Skin of body (tissue), 2 donors: ENCODE measurements around the gene GPR149.

DNA sequence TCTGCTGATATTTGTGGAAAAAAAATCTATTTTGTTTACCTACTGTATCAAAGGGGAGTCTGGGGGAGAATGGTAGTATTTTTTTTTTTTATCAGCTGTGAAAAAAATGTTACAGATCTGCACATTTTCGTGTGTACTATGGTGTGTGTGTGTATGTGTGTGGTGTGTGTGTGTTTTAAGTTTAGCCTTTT, 1.9 kb downstream of the RAP2B start:
- RAMPAGE, long total RNA, result no peak

- RAMPAGE, long total RNA, result no peak
These were observed 344.6 kb downstream of the RAP2B start for GRCh38 chr3:153506544-153507181.

DNA sequence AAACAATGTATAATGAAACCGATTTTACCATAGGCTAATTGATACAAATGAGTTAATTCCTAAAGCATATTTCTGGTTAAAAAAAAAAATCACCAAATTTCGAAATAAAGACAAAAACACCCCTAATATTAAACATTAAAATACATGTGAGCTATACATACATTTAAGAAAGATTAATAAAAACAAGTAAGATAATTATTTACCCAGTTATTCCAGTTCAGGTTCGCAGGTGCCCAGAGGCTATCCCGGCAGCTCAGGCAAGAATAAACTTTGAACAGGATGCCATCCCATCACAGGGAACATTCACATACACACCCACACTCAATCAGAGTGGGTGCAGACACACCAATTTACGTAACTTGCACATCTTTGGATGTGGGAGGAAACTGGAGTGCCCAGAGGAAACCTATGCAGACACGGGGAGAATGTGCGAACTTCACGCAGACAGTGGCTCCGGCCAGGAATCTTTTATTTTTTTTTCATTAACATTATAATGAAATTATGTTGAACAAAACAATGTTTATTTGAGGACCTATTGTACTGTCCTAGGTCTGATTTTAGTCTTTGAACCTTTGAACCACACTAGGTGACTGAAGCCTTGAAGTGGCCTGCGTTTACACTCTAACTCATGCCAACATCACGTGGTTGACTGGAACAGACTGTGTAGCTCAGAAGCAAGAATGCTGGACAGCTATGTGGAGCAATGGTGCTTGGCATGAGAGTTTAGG, 391.3 kb downstream of the RAP2B start:
- RAMPAGE, long total RNA, result no peak

GRCh38 chr3:154429968-154430309, at the start of gene GPR149:
GPR149 (minus strand) TSS chr3:154430190.
- RAMPAGE, long total RNA, result no peak

GRCh38 chr3:155554970-155555628, 189.8 kb downstream of the PLCH1 start:
- RAMPAGE, long total RNA, result no peak

DNA sequence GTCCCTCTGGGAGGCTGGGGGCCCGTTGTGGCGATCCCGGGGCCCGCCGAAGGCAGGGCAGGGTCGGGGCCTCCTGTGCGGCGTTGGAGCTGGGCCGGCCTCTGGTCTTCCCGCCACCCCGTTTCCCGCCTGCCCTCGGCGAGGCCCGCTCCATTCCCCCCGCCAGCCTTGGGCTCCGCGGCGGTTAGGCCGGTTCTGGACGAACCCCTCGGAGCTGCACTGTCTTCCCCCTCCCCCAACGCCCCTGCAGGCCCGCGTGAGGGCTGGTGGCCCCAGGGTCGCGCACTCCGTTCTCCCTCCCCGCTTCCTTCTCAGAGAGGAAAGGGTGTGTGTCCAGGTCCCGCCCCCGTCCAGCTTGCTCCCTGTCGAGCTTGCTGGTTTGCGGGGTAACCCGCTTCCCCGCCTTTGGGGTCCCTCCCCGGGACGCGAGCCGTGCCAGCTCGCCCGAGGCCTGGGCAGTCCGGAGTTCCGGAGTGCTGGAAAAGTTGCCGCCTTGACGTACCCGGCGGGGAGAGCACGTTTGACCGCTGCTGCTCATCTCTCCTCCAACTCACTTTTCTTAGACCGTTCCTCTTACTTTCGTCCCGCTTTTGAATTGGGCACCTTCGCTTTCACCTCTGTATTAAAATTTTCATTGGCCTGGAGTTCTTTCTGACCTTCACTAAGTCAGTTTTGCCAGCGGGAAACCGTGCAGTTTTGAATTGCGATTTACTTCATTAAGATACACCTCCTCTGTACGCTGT, 1.0 kb downstream of the GMPS start:
- RAMPAGE, long total RNA, result no peak

DNA sequence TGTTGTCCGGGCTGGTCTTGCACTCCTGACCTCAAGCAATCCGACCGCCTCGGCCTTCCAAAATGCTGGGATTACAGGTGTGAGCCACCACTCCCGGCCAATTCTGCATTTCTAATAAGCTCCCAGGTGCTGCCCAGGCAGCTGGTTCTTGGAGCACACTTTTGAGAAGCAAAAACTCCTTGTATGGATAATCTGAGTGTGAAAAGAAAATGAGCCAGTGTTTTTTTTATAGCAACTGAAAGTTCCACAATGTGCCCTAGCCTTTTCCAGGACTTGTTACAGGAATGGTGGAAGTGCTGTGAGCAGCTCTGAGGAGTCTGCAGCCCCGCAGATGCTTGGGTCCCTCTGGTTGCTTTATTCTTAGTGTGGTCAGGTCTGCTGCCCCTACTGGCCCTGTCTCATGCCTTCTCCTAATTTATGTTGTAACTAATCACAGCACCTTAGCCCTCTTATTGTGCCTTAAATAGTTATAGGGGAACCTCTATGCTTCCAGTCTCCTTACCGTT, 13.5 kb upstream of the KCNAB1 start:
- RAMPAGE, long total RNA, result no peak

- RAMPAGE, long total RNA, result no peak
These were observed 8.7 kb upstream of the LEKR1 start for GRCh38 chr3:156817537-156817724.

- RAMPAGE, long total RNA, result no peak
These were observed 114.5 kb downstream of the CCNL1 start for GRCh38 chr3:157045281-157045948.

DNA sequence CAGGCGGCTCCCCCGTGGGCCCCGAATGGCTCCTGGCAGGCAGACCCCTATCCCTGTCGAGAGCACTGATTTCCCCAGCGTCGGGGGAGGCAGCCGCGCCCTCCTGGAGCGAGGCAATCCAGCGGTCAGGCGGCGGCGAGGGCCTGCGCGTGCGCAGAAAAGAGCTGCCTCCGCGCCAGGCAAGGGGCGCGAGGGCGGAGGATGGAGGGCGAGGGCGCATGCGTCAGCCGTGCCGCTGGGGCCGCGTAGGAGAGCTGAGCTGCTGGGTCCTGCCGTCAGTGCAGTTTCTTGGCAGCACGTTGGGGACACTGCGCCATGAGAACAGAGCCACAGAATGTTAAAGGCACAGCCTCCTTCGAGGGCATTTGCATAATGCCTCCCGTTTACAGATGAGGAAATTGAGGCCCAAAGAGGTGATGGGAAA, 70.9 kb downstream of the CCNL1 start:
- RAMPAGE, long total RNA, result no peak

DNA sequence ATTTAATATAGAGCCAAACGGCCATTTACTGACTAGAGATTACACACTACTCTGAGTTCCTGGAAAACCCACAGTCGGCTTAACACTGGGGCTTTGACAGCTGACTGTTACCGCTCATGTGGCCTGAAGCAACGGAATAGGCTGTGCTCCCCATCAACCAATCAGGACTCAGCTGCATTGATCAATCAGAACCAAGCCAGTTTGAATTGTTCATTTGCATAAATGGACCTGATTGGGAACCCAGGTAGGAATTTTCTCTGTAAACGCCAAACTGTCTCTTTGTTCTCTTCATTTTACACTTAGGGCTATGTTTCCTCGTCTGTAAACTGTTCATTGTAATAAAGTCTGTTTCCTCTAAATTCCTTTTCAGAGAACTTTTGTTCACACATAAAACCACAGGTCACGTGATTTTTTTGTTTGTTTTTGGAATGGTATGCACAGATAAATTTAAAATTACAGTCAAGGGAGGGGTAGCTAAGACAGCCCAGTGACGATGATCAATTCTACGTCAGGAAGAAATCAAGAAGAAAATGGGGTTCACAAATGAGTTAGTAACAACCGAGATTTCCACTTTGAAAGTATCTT, 40.4 kb downstream of the CCNL1 start:
- RAMPAGE, long total RNA, result no peak

GRCh38 chr3:157120122-157120396, 39.9 kb downstream of the CCNL1 start:
- RAMPAGE, long total RNA, result no peak

DNA sequence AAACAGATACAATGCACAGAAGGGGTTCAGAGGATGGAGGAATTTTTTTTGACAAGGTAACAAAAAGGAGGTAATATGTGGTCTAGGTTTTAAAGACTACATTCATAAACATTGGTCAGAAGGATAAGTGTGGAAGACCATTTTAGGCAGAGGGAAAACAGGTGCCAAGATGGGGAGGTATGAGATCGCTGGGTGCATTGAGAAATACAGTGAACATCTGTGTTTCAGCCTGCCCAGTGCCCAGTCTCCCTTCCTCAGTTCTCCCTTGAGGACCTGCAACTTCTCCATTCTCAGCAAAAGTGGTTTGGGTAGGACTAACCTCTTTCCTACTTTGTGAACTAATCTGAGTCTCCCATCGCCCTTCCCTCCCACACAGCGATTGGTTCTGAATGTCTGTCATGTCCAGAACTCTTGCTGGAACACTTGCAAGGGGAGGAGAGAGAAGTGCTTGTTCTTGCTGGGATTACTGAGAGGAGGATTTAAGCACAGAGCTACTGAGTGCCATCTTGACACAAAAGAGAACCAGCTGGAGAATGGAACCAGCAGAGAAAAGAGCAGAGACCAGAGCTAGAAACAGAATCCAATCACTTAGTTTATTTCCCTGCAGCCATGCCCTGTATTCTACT, 10.9 kb upstream of the CCNL1 start:
- RAMPAGE, long total RNA, result no peak

GRCh38 chr3:157282289-157282961, 122.5 kb upstream of the CCNL1 start:
- RAMPAGE, long total RNA, result no peak

DNA sequence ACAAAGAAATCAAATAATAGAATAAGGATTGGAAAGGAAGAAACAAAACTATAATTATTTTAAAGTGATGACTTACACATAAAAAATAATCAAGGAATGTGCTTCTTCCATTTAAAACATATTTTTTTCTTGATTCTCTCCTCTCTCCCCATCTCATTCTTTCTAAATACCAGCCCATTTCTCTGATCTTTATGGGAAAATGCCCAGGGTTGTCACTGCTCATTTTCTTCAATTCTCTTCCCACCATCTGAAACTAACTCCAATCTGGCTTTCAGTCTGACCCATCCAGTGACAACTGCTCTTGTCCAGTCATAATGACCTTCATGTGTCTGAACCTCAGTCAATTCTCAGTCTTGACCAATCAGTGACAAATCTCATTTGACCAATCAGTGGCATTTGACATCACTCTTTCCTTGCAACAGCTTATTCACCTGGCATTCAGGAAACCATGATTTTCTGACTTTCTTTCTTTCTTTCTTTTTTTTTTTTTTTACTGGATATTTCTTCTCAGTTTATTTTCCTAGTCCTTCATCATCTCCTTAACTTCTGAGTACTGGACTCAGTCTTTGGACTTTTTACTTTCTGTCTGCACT, 15.1 kb downstream of the VEPH1 start:
- RAMPAGE, long total RNA, result no peak

DNA sequence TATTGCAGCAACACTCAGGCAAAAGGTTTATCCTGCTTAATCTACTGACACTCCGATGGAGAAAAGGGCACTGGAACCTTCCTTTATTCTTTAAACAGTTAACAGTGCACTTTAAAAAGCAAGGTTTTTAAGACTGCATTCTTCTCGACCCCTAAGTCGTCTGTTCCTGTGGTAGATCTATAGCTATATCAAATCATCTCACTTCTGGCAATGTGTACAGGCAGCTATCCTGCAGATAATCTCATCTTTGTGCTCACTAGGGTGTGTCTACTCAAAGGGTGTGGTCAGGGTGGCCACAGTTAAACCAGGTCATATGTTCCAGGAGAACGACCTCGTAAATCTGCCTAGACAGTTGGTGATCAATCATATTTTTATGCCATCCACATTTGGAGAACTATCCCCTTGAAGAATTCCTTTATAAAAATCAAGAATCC, 3.1 kb downstream of the VEPH1 start:
- RAMPAGE, long total RNA, result no peak

- RAMPAGE, long total RNA, result no peak
These were observed 31.5 kb upstream of the MFSD1 start for GRCh38 chr3:158770321-158770755.

DNA sequence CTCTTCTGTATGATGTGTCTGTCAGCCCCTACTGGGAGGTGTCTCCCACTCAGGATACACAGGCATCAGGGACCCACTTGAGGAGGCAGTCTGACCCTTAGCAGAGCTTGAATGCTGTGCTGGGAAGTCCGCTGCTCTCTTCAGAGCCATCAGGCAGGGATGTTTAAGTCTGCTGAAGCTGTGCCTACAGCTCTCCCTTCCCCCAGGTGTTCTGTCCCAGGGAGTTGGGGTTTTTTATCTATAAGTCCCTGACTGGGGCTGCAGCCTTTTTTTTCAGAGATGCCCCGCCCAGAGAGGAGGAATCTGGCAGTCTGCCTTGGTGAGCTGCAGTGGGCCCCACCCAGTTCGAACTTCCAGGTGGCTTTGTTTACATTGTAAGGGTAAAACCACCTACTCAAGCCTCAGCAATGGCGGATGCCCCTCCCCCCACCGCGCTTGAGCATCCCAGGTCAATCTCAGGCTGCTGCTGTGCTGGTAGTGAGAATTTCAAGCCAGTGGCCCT, 78.1 kb upstream of the IQCJ start:
- RAMPAGE, long total RNA, result no peak

DNA sequence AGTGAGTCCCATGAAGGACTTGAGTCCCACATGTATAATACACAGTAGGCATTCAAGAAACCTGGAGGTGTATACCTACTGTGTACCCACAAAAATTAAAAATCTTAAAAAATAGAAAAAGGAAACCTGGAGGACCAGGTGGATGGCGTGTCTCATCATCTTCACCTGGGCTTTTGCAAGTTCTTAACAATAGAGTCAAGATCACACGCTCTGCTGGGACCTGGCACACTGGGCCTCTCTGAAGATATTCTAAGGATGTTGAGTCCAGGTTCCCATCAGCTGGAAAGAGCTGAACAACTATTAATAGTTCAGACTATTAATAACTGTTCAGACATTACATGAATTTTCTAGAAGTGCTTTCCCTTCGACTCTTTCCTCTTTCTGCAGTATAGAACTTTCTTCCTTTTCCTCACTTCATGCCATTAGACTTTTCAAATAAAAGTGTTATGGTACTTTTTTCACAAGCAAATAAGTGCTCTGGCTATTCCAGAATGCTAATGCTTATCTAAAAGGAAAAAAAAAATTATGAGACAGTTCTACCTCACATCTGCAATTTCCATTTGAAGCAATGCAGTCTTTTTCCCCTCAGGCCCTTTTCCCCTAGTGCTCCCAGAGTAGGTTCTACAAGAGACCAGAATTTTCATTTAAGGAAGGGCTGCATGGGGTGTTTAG, 395.5 kb downstream of the IQCJ-SCHIP1 start:
- RAMPAGE, long total RNA, result no peak

DNA sequence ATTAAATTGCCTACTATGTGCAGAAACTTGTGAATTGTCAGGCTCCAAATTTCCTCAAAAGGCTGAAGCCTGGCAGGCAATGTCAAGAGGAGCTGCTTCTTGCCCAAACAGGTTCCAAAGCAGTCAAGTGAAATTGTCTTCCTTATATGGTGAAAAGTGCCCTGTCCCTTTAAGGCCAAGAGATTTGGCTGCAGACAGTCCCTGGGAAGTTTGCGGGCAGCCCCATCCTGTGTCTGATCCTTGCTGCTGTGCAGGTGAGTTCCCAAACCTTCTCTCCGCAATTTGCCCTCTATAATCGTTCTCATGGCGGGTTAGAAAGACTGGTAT, 459.1 kb downstream of the IQCJ-SCHIP1 start:
- RAMPAGE, long total RNA, result no peak